HL-60 (cell line): ENCODE results near the genes HBM, RHBDL1 and MSLN.

DNA sequence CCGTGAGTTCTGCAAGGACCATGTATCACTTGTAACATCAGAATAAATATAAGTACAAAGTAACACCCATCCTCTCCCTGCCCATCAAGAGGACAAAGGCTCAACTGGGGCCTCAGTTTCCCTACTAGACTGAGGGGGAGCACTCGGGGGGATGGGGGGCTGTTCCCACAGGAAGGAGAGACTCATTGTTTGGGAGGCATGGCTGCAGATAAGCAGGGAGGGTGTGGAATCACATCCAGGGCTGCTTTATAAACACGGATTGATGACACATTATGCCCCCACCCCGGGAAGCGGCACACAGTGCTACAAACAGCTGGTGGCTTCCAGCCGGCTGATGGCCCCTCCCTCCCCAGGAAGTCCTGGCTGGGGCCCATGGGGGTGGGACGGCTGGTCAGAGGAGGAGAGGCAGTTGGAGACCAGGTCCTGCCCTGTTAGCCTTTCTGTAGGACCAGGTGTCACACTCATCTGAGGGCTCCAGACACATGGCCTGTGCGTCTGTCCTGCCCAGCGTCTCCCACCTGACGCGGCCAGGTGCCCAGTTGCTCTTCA lies 1.4 kb upstream of the MPG start:
- RRBS: 4% methylated on average over 2 of the region's 11 CpGs

DNA sequence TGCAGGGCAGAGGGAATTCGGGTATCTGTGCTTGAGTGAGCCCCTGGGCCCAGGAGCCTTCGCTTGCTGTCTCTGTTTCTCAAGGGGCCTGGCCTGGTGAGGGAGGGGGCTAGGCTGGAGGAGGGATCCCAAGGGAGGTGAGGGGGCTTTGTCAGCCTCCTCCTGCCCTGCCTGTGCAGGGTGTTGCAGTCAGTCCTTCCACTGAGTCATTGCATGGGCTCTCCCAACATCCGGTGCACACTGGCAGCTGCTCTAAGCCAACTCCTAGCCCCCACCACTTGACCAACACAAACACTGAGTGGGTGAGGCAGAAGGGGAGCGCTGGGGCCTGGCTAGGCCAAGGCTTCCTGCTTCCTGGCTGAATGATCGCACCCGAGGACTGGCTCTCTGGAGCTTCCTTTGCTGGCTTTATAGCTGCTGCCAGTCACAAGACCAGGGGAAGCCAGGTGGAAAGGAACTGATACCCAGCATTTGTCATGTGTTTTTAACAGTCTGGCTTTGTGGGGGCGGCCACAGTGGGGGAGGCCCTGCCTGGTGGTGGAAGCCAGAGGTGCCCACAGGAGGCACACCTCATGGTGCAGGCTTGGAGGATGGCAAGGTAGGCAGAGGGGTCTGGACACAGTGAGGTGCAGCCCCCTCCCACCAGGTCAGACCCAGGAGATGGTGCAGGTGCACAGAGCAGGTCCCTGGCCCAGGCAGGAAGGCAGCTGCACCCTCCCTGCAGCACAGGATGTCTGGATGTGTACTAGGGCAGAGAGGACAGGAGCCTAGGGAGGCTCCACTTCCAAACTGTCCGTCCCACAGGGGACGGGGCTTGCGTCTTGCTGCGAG lies 6.8 kb downstream of the MPG start:
- RRBS: no CpG with 5 or more reads among the region's 11 CpGs

- RRBS: no CpG with 5 or more reads among the region's 5 CpGs
Measured at GRCh38 chr16:122585-123054, 15.9 kb downstream of the NPRL3 start.

GRCh38 chr16:165795-166218 lies at the start of gene HBM:
Gene HBM, plus strand, starts transcription at chr16:165978.
- RRBS: 15% methylated on average over 20 of the region's 47 CpGs

DNA sequence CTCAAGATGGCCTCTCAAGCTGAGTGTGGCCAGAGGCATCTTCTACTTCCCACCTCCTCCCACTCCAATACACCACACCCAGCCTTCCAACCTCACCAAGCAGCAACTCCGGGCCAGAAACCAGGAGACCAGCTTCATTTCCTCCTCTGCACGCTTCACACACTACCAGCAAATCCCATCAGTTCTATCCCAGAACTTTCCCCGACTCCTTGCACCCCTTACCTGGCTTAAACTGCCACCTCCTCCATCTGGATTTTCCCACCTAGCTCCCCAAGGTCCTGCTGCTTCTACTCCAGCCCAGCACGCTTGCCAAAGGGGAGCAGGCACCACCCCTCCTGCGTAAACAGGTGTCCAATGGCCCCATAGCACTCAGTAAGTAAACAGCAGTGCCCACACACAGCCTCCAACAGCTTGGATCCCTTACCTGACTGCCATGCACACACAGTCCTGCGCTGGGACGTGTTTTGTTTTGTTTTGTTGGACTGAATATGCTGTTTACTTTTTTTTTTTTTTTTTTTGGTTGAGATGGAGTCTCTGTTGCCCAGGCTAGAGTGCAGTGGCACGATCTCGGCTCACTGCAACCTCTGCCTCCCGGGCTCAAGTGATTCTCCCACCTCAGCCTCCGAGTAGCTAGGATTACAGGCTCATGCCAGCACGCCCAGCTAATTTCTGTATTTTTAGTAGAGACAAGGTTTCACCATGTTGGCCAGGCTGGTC lies 11.9 kb downstream of the HBQ1 start:
- RRBS: no CpG with 5 or more reads among the region's 12 CpGs

GRCh38 chr16:324280-325656 lies 27.8 kb downstream of the AXIN1 start:
- RRBS: 68% methylated on average over 18 of the region's 79 CpGs

GRCh38 chr16:424605-424810 lies 941 bp upstream of the RAB11FIP3 start:
- RRBS: no CpG with 5 or more reads among the region's 9 CpGs

- RRBS: 5% methylated on average over 21 of the region's 33 CpGs
Measured at GRCh38 chr16:426102-426306, 555 bp downstream of the RAB11FIP3 start.

GRCh38 chr16:501961-502873 lies 25.3 kb upstream of the CAPN15 start:
- RRBS: no CpG with 5 or more reads among the region's 28 CpGs

DNA sequence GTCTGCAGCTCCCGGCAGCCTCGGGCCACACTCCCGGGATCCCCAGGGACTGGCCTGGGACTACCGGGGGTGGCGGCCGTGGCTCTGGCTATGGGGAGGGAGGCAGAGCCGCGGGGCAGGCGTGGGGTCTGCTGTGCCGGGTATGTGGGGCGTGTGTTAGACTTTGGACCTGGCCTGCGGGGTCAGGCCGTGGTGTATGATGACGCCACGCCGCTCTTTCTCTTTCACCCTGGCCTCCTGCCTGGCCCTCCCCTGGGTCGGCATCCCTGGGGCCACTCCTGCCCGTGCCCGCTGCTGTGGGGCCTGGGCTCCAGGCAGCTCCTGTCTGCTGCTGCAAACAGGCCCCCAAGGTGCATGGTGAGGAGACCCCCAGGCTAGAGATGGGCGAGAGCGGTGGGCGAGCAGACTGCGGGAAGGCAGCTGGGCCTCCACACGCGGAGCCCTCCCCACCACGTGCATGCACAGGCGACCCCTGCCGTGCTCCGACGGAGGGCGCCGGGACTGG lies 15.8 kb downstream of the CAPN15 start:
- RRBS: 93% methylated on average over 7 of the region's 32 CpGs

GRCh38 chr16:655406-656132 lies 6.4 kb downstream of the WDR90 start:
- RRBS: 96% methylated on average over 9 of the region's 42 CpGs

GRCh38 chr16:669987-670517 lies 2.1 kb downstream of the RHOT2 start:
- RRBS: no CpG with 5 or more reads among the region's 16 CpGs

GRCh38 chr16:675397-676193 lies at the start of gene RHBDL1:
Gene RHBDL1, plus strand, starts transcription at chr16:675671.
- RRBS: 11% methylated on average over 11 of the region's 70 CpGs

GRCh38 chr16:684862-685678 lies 936 bp upstream of the JMJD8 start:
- RRBS: no CpG with 5 or more reads among the region's 65 CpGs

DNA sequence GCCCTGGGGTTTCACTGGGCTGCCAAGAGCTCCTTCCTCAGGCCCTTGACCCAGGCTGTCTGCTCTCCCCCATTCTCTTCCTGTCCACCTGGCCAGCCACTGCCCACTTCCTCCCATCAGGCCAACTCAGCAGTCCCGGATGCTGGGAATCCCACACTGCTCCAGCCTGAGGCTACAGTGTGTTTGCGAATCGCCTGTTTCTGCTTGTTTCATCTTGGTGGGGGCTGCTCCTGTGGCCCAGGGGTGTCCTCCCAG lies 865 bp upstream of the METRN start:
- RRBS: no CpG with 5 or more reads among the region's 3 CpGs

DNA sequence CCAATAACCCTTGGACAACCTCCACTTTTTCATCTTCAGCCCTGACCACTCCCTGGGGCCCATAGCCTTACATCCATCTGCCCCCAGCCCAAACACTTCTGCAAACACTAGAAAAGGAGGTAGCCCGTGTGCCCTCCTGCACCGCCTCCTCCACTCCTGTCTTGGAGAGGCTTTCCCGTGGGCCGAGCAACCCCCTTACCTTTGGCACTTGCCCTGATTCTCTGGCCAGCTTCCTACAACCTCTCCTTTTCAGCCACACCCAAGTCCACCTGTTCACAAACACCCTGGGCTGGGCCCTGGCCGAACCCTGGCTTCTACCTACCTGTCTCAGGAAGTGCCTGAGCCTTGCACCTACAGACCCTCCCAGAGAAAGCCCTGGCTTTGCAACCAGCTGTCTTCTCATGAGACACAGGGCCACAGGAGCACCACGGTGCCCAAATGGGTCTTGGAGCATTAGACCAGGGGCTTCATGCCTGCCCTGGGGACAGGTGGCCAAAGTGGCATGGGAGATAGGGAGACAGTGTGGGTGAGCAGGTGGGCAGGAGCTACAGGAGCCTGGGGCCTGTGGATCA lies 2.0 kb upstream of the ANTKMT start:
- RRBS: no CpG with 5 or more reads among the region's 6 CpGs

DNA sequence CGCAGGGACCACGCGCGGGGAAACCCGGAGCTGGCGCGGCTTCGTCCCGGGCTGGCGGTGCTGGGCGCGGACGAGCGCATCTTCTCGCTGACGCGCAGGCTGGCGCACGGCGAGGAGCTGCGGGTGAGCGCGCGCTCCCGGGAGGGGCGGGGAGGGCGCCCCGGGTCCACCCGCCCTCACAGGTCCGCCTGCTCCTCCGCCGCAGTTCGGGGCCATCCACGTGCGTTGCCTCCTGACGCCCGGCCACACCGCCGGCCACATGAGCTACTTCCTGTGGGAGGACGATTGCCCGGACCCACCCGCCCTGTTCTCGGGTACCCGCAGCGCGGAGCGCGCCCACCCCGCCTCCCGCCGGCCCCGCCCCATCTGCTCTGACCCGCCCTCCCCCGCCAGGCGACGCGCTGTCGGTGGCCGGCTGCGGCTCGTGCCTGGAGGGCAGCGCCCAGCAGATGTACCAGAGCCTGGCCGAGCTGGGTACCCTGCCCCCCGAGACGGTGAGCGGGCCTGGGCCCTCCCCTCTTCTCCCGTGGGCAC lies 1.3 kb downstream of the HAGHL start:
- RRBS: 3% methylated on average over 45 of the region's 67 CpGs

- RRBS: 76% methylated on average over 5 of the region's 40 CpGs
Measured at GRCh38 chr16:760445-761339, at the start of gene MSLN. Gene MSLN, plus strand, starts transcription at chr16:760734.

- RRBS: no CpG with 5 or more reads among the region's 8 CpGs
Measured at GRCh38 chr16:863616-864301, 63.2 kb upstream of the GNG13 start.

DNA sequence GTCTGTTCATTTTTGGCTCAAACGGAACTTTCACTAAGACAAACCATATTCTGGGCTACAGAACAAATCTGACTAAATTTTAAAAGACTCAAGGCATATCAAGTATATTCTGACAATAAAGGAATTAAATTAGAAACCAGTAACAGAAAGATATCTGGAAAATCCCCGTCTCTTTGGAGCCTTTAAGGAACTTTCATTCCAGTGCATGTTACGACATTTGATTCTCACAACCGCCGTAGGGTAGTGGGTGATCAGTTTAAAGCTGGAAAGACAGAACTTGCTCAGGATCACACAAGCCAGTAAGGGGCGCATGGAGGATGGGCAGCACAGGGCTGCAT lies 84.9 kb downstream of the LMF1 start:
- RRBS: no CpG with 5 or more reads among the region's 6 CpGs